Tongue (tissue), 2 donors: ENCODE data around the gene FABP2.

GRCh38 chr4:118119229-118119769 is 85.0 kb downstream of the NDST3 start:
- RAMPAGE, long total RNA = no peak

GRCh38 chr4:118278029-118278285 is 74.8 kb downstream of the PRSS12 start:
- RAMPAGE, long total RNA = no peak

DNA sequence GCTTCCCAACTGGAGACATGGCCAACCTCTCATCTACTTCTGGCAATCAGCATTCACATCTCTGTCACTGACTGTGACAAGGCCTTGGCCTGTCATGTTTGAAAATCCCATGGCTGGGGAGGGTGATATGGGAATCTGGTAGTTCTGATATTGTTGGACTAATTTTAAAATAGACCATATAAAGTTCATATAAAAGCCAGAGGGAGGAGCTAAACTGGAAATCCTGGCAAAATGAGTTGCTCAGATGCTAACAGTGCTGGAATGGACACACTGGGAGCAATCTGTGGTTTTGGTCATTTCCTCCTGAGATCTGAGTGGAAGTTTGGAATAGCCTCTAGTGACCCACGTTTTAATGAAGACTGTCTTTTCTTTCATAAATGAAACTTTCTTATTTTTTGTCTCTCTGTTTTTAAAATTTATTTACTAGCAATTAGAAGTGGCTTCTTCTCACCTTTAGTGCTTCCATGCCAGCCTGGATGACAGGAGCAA is 66.4 kb downstream of the METTL14 start:
- RAMPAGE, long total RNA = no peak

GRCh38 chr4:118781572-118782140 is 54.3 kb downstream of the SEC24D start:
- RAMPAGE, long total RNA = no peak

- RAMPAGE, long total RNA = no peak
These were observed 2.9 kb downstream of the SYNPO2 start for GRCh38 chr4:118891510-118892041.

DNA sequence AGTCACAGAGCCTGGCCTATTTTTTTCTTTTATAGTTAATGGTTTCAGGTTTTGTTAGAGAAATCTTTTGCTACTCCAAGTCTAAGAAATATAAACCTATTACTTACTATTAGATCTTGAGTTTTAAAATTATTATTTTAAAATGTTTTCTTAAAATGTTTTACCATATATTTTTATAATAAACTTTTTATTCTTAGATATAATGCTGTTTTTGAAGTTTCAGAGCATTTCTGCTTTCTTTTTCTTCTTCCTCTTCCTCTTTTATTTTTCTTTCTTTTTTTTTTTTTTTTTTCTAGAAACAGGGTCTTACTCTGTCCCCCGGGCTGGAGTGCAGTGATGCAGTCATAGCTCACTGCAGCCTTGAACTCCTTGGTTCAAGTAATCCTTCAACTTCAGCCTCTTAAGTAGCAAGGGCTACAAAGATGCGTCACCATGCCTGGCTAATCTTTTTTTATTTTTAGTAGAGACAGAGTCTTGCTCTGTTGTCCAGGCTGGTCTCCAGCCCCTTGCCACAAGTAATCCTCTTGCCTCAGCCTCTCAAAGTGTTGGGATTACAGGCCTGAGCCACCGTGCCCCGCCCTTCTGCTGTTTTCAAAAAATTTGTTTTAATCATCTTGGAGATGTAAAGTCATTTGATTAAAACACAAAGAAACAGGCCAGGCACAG is 27.9 kb downstream of the SYNPO2 start:
- RAMPAGE, long total RNA = no peak

GRCh38 chr4:118920263-118920827 is 31.7 kb downstream of the SYNPO2 start:
- RAMPAGE, long total RNA = no peak

- RAMPAGE, long total RNA = no peak
These were observed 40.2 kb downstream of the SYNPO2 start for GRCh38 chr4:118928719-118929394.

DNA sequence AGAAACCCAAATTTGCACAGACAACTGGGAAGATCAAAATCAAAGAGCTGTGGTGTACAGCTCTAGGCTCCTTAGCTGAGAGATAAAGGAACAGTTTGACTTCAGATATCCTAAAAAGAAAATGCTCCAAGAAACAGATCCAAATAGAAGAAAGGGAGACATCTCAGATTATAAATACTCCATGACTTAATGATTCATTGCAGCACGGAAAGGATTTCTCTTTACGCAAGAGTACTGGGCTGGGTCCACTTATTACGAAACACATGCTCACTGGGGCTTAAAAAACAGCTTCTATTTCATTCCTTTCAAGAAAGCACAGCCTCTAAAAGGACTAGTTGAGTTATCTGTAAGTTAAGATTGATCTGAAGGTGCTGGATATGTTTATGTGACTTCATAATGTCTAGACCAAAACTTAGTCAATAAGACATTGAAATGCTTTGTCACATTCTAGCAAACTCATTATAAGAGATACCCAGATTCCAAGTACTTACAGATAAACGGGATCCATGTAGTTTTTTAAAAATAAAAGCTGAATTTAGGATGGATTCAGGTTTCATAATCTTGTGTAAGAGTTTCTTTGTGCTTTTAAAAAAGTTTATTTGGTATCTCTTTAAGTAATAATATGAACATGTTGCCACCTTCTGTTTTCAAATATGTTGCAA is 109.7 kb upstream of the MYOZ2 start:
- RAMPAGE, long total RNA = no peak

GRCh38 chr4:119026503-119027515 is 108.8 kb upstream of the MYOZ2 start:
- RAMPAGE, long total RNA = start-site peak on the plus strand at chr4:119027118-119027415, 3,564 and 1,097 reads in 2 replicates

GRCh38 chr4:119027790-119028200 is 107.8 kb upstream of the MYOZ2 start:
- RAMPAGE, long total RNA = no peak

DNA sequence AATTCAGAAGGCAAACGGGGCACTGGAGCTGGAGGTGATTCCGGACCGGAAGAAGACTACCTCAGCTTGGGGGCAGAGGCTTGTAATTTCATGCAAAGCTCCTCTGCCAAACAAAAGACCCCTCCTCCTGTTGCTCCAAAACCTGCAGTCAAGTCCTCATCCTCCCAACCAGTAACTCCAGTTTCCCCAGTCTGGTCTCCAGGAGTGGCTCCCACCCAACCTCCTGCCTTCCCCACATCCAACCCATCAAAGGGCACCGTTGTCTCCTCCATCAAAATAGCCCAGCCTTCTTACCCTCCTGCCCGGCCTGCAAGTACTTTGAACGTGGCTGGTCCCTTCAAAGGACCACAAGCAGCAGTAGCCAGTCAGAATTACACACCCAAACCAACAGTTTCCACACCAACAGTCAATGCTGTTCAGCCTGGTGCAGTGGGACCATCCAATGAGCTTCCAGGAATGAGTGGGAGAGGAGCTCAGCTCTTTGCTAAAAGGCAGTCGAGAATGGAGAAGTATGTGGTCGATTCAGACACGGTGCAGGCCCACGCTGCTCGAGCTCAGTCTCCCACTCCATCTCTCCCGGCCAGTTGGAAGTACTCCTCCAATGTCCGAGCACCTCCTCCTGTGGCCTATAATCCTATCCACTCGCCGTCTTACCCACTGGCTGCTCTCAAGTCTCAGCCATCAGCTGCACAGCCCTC is 104.6 kb upstream of the MYOZ2 start:
- RAMPAGE, long total RNA = no peak

GRCh38 chr4:119139612-119140067 is 4.0 kb downstream of the MYOZ2 start:
- RAMPAGE, long total RNA = no peak

DNA sequence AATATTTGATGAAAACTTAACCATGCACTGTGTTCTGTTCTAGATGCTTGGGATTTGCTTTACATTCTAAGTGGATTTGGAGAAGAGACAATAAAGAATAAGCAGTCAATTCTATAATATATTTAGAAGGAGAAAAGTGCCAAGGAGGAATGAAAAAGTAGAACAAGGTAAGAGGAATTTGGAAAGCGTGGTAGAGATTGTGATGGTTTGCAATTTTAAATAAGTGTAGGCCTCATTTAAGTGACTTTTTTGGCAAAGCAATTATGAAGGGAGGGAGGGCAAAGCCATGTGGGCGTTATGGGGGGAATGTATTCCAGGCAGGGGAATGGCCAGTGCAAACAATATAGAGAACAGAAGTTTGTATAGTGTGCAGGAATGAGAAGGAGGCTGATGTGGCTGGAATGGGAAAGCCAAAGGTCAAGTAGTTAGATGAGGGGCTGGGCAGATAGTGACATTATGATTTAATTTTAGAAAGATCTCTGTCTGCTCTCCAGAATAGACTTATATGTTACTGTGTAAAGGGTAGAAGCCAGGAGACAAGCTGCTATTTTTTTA is 5.1 kb downstream of the USP53 start:
- RAMPAGE, long total RNA = no peak

DNA sequence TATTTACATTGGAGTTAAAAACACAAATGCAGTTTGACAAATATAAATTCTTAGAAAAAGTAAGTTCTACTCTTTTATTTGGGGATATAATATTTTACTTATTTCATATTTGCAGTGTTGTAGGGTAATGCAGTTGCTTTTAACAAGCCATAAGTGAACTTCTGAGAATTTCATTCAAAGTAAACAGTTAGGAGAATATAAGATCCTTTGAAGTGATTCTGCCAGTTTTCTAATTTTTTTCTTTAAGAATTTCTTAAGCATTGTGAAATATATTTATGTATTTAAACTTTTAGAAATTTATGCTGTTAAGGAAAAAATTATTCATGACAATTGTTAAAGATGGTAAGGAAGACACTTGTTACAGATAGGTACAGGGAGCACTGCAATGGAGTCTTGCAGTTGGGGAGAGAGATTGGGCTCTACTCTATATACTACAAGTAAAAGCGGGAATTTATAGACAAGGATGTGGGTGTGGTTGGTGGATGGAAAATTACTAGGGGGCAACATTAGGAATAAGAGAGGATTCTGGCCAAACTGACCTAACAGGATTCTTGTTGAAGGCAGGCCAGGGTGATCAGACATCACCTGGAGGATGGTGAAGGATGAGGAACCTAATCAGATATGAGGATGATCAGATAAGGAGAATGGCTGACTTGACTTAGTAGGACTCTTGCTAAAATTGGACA is 8.0 kb downstream of the USP53 start:
- RAMPAGE, long total RNA = no peak

DNA sequence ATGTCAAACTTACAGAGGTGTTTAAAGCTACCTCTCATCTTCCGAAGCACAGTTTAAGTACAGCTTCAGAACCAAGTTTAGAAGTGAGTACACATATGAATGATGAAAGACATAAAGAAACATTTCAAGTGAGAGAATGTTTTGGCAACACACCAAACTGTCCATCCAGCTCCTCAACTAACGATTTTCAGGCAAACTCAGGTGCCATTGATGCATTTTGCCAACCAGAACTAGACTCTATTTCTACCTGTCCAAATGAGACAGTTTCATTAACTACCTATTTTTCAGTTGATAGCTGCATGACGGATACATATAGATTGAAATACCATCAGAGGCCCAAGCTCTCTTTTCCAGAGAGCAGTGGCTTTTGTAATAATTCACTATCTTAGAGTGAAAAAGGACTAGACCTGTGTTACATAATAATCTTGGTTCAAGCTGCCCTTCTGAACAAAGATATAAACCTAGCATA is 7.6 kb downstream of the C4orf3 start:
- RAMPAGE, long total RNA = no peak

DNA sequence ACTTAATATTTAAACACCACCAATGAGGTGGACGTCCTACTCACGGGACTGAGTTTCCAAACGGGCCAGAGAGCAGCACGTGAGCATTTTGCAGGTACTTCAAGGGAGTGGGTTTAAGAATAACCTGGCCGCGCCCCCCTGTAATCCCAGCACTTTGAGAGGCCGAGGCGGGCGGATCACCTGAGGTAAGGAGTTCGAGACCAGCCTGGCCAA is 467 bp upstream of the C4orf3 start:
- RAMPAGE, long total RNA = no peak

- RAMPAGE, long total RNA = no peak
These were observed at the start of gene FABP2 for GRCh38 chr4:119321851-119322211. Gene FABP2 (minus strand): TSS chr4:119322138.

DNA sequence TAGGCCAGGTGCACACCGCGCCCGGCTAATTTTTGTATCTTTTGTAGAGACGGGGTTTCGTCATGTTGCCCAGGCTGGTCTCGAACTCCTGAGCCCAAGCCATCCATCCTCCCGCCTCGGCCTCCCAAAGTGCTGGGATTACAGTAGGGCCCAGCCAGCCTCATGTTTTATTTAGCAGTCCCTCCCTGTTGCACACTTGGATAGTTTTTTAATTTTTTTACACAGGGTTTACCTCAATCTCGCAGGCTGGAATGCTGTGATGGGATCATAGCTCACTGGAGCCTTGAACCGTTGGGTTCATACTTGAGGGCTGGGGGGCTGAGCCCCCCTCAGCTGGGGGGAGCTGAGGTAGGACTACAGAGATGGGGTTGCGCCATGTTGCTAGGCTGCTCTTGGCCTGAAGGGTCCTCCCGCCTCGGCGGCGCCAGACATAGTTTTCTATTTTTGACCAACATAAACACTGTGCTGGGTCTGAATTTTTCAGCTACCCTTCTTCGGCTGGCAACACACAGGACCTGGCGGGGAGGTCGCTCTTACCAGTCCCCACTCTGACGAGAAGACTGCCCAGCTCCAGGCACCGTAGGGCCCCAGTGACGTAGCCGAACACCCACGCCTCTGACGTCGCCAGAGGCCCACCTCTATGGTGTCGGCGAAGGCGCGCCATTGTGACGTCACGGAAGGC is 132.2 kb upstream of the FABP2 start:
- RAMPAGE, long total RNA = no peak

- RAMPAGE, long total RNA = no peak
These were observed 37.4 kb downstream of the PDE5A start for GRCh38 chr4:119591107-119591718.